Transverse colon (tissue), 4 donors: ENCODE measurements around the gene CROT.

DNA sequence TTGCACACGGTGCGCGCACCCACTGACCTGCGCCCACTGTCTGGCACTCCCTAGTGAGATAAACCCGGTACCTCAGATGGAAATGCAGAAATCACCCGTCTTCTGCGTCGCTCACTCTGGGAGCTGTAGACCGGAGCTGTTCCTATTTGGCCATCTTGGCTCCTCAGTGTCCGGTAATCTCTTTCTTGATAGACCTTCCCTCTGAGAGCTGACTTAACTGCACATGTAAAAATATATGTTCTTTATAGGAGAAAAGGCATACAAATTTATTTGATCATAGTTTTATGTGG is 148.7 kb upstream of the SEMA3D start:
- PRO-cap, result no peak
- RAMPAGE, long total RNA, 4 experiments, result no peak in any of the 4 experiments

GRCh38 chr7:86654274-86654606 is 10.5 kb downstream of the GRM3 start:
- PRO-cap, result no peak
- RAMPAGE, long total RNA, 4 experiments, result no peak in any of the 4 experiments

- PRO-cap, result no peak
- RAMPAGE, long total RNA, 4 experiments, result no peak in any of the 4 experiments
These were observed 55.0 kb downstream of the ELAPOR2 start for GRCh38 chr7:87004262-87005049.

GRCh38 chr7:87058456-87059466 is 693 bp downstream of the ELAPOR2 start:
- PRO-cap, result no peak
- RAMPAGE, long total RNA, 4 experiments, result start-site peak on the minus strand in 1 of 4 experiments, at chr7:87059197-87059602 at its widest, 10 reads per replicate

GRCh38 chr7:87205424-87206145 is 13.9 kb downstream of the TMEM243 start:
- PRO-cap, result no peak
- RAMPAGE, long total RNA, 4 experiments, result start-site peak on the minus strand in 2 of 4 experiments, at chr7:87205648-87205918 at its widest, 5 to 12 reads per replicate

DNA sequence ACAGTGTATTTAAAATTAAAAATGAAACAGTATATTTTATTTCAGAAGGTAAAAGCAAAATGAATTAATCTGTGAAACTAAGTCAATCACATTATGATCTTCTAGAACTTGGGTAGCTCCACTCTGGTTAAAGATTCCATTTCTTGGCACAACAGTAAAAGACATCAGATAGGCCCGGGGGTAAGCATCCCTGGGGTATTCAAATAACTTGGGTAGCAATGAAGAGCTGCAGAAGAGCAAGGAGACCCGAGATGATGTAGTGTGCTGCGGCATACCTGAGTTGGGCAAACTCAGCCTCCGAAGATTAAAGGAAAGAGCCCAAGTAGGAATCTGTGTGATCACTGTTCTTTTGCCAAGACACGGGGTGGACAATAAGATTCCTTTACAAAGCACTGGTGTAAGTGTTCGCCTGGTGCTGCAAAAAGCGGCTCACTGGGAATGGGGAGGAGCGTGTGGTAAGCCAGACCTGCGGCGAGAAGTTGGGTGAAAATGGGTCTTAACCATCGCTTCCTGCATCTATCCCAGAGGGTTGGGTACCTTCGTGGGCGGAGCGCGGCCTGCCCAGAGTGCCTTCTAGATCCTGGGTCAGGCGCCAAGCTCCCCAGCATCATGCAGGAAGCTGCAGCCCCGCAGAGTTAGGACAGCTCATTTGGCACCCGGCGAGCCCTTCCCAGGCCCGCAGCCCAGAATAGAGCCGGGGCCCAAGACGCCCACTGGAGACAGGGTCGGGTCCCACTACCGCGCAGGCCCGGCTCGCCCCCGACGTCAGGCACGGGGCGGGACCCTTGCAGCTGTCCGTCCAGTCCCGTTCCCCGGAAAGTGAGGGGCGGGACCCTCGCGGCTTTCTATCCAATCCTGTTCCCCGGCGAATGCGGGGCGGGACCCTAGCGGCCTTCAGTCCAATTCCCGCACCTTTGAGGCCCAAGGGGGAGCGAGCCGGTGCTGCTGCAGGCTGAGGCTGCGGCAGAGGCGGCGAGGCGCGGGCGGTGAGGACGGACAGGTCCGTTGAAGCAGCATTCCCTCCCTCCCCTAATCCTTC is at the start of gene CROT:
Gene CROT (plus strand): TSS at position 897 of the 1,039 bp plus-strand sequence.
- PRO-cap, result bidirectional peak, plus-strand start at position 536 of the sequence, minus-strand start at position 481 of the sequence; unidirectional peak, minus-strand start at position 568 of the sequence; bidirectional peak, plus-strand start at position 924 of the sequence, minus-strand start at position 764 of the sequence
- RAMPAGE, long total RNA, 4 experiments, result start-site peak on the plus strand in 3 of 4 experiments, centred at positions 924 to 937 of the sequence, 38 to 640 reads per replicate; start-site peak on the minus strand in 3 of 4 experiments, centred at positions 720 to 728 of the sequence, 47 to 250 reads per replicate

DNA sequence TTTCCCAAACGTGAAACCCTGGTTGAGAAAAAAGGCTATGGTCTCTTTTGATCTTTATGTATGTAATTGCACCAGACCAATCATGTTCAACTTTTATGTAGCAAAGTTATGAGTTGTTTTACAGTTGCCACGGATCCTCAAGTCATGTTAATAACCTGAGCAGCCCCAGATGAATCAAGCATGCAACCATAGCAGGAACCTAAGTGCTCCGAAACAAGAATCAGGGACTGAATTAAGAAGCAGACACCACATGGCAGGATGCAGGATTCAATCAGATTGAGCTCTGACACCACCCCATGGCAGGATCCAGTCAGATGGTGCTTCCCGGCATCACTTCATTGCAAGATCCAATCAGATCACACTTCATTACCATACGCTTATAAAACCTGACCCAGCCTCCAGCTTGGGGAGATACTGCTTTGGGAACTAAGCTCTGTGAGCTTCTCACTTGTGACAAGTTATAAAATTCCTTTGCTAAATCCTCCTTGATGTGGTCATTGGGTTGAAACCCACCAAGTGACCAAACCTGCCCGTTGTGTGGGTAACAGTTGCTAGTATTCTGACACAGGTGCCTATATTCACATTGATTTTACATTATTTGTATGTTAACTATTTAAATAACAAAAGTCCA is 55.3 kb downstream of the ABCB4 start:
- PRO-cap, result no peak
- RAMPAGE, long total RNA, 4 experiments, result no peak in any of the 4 experiments

GRCh38 chr7:87473281-87473709 is 2.2 kb downstream of the ABCB4 start:
- PRO-cap, result no peak
- RAMPAGE, long total RNA, 4 experiments, result no peak in any of the 4 experiments

- PRO-cap, result no peak
- RAMPAGE, long total RNA, 4 experiments, result no peak in any of the 4 experiments
These were observed 107.1 kb downstream of the RUNDC3B start for GRCh38 chr7:87735222-87735824.

DNA sequence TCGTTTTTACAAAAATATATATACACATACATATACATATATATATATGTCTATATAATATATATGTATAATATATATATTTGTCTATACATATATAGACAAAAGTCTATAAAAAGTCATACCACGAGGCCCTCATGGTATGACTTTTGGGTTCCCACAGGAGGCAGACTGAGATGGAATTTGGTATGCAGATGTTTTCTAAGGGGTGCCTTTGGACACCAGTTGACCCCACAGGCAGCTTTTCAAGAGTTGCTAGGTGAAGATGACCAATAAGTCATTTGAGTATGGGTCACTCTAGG is 23.4 kb upstream of the ADAM22 start:
- PRO-cap, result no peak
- RAMPAGE, long total RNA, 4 experiments, result no peak in any of the 4 experiments

GRCh38 chr7:88304991-88305547 is 1.6 kb downstream of the STEAP4 start:
- PRO-cap, result no peak
- RAMPAGE, long total RNA, 4 experiments, result no peak in any of the 4 experiments

DNA sequence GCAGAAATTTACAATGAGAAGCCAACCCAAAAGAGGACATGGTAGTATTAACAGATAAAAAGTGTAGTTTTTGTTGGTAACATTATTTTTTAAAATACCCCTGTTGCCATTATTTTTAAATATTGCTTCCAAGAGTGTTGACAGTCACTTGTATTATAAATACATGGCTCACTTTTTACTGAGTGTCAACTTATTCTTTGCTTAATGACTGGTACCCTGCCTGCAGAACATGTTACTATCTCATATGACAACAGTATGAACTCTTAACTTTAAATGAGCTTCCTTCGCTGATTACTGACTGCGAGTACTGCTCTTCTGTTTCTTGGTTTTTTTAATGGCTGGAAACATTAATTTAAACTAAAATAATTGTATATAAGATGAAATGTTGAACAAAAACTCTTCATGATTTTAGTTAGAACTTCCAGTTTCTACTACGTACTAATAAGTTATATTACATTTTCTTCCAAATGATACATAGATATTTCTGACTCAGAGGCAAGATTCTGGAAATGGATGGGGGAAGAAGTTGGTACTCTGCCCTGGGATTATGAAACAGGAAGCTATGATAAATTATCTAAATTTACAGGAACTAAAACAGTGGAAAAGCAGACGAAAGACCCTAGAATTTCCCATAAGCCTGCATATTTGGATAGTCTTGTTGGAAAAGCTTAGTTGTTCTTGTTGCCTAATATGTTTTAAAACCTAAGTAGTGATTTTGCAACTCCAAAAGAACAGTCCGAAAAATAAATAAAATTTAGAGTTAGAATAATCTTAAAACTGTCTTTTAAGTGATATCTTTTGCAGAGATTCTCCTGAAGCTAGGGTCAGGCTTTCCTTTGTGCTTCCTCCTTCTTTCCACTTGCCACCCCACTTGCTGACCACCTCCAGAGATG is 21.7 kb downstream of the CFAP69 start:
- PRO-cap, result no peak
- RAMPAGE, long total RNA, 4 experiments, result no peak in any of the 4 experiments

- PRO-cap, result no peak
- RAMPAGE, long total RNA, 4 experiments, result no peak in any of the 4 experiments
These were observed 7.9 kb downstream of the CLDN12 start for GRCh38 chr7:90411111-90411671.

DNA sequence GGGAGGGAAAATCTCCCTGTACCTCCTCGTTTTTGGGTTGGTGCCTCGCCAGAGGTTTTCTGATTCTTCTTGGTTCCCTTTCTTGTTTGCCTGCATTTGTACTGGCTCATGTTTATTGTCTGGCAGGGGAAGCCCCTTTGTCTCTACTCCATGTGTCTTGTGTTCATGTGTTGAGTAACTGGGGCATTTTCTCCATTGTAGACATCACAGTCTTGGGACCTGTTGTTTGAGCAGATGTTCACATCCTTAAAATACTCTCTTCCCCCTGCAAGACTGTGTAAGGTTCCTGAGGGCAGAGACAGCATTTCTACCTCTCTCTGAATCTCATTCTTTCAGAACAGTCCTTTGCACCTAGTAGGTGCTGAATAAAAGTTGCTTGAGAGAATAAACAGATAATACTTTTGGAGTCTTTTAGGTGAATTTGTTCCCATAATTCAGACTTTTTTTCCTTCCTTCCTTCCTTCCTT is 25.1 kb downstream of the CDK14 start:
- PRO-cap, result no peak
- RAMPAGE, long total RNA, 4 experiments, result no peak in any of the 4 experiments

DNA sequence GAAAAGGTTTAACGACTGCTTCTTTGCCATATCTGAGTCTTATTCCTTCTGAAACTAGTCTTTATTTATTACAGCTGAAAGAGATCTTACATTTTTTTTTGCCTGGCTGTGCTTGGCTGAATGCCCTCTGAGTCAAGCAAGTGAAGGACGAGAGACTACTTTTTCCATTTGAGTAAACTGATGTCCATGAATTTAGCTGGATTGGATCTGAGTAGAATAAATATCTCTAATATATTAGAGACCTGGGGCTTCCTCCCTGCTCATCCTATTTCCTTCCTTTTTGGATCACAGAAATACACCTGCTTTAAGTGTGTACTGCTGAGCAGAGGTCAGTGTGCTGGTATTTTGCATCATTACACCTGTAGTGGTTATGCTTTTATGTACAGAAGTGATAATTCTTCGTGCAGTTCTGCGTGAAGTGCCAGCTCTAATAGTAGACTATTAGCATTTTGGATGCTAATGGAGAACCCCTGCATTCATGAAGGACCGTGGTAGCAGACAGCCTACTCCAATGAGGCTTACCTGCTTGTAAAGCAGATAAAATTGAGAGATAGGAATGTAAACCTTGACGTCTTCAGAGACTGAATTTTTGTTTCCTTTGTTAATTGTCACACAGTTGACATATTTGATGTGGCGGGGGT is 114.2 kb downstream of the CDK14 start:
- PRO-cap, result no peak
- RAMPAGE, long total RNA, 4 experiments, result no peak in any of the 4 experiments

- PRO-cap, result no peak
- RAMPAGE, long total RNA, 4 experiments, result no peak in any of the 4 experiments
These were observed 171.2 kb downstream of the CDK14 start for GRCh38 chr7:90767400-90767702.

- PRO-cap, result no peak
- RAMPAGE, long total RNA, 4 experiments, result no peak in any of the 4 experiments
These were observed 211.6 kb downstream of the CDK14 start for GRCh38 chr7:90807516-90808292.

DNA sequence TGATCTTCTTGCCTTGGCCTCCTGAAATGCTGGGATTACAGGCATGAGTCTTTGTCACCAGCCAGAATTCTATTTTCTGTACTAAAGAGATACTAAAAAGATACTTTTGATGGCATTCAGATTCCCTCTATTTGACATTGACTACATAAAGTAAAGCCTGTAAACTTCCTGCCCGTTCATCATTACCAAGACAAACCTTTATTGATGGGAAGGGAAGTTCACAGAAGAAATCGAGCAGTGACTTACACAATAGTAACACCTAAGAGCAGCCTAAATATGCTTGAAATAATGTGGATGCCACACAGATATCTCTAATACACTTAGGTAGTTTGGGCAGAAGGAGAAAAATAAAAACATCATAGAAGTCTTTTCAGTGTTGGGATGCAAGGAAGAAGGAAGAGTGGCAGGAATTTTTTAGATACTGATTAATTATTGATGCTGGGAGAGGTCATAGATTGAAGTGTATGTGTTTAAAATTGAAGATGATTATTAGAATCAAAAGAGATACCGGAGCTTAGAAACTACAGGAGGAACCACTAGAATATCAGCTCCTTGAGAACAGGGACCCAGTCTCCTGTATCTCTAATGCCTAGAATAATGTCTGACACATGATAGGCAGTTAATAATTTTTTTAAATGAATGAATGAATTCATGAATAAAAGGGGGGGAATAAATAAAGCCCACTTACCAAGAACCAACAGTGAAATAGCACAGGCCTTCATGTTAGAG is 65.9 kb downstream of the AKAP9 start:
- PRO-cap, result no peak
- RAMPAGE, long total RNA, 4 experiments, result start-site peak on the plus strand in 2 of 4 experiments, centred at positions 297 to 371 of the sequence, 6 to 9 reads per replicate

DNA sequence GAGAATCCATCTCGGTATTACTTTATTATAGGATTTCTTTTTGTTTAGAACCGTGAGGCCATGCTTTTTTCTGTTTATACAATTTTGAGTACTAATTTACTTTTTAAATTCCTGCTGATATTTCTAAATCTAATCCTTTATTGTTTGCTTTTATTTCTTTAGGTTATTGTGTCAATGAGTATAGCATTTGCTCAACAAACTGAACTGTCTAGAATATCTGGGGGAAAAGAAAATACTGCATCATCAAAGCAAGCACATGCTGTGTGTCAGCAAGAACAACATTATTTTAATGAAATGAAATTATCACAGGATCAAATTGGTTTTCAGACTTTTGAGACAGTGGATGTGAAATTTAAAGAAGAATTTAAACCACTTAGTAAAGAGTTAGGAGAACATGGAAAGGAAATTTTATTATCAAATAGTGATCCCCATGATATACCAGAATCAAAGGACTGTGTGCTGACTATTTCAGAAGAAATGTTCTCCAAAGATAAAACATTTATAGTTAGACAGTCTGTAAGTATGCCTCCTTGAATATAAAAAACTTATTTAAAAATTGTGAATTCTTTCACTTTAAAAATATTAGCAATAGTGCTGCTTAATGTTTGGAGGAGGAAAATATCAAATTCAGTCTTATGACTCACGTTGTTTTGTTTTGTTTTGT is 95.9 kb downstream of the CYP51A1 start:
- PRO-cap, result no peak
- RAMPAGE, long total RNA, 4 experiments, result start-site peak on the plus strand in 2 of 4 experiments, centred at positions 396 to 505 of the sequence, 16 to 74 reads per replicate

- PRO-cap, result no peak
- RAMPAGE, long total RNA, 4 experiments, result no peak in any of the 4 experiments
These were observed 18.1 kb downstream of the ANKIB1 start for GRCh38 chr7:92263788-92264282.